ENCODE results near the genes TMEM54, RNF19B, AK2 and GJB3.

DNA sequence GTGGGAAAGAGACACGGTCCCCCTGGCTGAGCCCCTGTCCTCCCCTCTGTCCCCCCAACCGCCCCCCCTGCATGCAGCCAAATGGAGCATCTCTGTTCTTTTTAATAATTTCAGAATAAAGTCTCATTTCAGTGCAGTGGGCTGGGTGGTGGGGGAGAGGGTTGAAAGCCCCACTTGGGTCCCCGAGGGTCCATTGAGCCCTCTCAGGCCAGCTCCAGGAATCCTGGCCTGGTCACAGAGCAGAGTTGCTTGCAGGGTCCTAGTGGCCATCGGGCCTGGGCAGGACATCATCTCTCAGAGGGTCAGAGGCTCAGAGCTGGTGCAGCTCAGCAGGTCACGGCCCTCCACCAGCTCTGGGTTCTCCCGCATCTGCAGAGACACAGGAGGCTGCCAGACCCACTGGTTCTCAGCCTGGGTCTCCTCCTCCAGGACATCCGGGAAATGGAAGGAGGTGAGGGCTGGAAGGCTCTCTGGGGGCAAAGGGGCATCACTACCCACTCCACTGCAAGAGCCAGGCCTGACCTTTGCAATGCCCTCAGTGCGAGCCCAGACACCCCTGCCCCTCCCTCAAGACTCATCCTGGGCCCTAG, 6.6 kb downstream of the TMEM54 start:
- PRO-cap = no peak

GRCh38 chr1:32899927-32900387, 1.2 kb downstream of the TMEM54 start:
- PRO-cap = no peak

- PRO-cap = no peak
Observed at GRCh38 chr1:32900908-32901905, at the start of gene TMEM54. Gene TMEM54 (minus strand): TSS chr1:32901389.

- PRO-cap = bidirectional peak, plus-strand start at chr1:32964995, minus-strand start at chr1:32964803
Observed at GRCh38 chr1:32964457-32965292, at the start of gene RNF19B. Gene RNF19B (minus strand): TSS chr1:32964809.

GRCh38 chr1:32992983-32993581, 28.5 kb upstream of the RNF19B start:
- PRO-cap = no peak

DNA sequence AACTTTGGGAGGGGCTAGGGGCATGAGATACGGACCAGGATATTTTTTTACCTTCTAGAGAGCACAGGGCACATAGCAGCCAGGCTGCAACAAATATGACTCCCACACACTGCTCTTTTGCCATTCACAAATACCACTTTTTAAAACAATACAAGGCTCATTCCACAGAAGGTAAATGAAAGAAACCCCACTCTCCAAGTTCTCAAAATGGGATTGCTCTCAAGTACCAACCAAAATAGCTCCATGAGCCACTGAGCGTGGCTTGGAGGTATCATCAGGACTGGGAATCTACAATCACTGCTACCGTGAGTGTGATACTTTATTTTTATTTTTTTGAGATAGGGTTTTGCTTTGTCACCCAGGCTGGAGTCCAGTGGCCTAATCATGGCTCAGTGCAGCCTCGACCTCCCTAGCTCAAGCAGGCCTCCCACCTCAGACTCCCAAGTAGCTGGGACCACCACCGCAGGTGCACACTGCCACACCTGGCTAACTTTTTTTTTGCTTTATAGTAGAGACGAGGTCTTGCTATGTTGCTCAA, 19.2 kb downstream of the AK2 start:
- PRO-cap = no peak

DNA sequence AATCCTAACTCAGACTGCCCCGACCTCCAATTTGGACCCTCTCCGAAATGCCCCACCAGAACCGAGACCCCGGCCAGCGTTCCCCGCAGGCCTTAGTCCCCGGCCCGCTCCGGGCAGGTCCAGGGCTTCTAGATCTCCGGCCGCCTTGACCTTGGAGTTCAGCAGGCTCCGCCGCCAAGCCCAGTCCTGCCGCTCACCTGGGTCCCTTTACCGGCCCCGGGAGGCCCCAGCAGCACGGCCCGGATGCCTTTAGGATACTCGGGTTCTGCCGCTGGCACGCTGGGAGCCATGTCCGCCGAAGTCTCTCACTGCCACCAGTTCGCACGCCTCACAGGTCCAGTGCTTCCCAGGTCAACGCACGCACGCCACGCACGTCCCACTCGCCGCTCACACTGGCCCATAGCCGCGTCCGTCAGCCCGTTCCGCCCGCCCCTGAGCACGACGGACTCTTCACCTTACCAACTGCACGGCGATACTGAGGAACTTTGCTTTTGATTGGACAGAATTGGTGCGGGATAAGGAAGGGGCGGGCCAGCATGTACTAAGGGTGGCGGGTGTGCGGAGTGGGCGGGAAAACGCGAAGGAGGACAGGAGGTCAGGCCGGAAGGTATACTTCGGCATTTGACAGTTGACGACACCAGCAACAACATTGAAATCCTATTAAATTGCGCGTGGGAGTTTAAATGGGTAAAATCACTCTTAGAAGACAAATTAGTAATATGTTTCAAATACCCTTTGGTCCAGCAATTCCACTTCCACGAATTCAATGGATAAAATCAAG, at the start of gene AK2:
AK2 (minus strand) TSS at position 345 of the 781 bp plus-strand sequence.
- PRO-cap = bidirectional peak, plus-strand start at position 550 of the sequence, minus-strand start at position 304 of the sequence

DNA sequence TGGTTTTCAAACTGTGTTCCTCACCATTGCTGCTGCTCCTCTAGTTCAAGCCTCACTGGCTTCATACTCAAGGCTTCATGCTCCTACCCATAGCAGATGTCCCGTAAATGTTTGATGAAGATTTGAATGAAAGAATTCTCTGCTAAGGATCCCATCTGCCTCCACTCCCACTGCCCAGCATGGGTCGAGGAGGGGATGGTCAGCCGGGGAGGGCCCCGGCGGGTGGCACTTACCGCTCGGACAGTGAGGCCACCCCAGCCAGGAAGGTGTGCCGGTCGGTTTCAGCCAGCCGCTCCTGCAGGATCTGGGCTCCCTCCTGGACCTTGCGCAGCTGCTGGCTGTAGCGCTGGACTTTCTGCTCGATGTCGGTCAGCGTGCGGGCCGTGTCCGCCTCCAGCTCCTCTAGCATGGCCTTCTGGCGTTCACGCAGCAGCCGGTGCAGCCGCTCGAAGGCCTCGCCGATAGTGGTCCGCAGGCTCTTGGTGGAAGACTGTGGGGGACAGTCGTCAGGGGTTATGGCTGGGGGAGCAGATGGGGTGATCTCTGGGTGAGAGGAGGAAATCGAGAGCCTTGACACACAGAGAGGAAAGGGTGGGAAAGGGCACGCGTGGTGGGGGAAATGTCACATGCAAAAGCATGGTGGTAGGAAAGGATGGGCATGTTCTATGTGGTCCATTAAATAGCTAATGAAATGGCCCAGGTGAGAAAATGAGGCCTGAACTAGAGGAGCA, 22.2 kb downstream of the TRIM62 start:
- PRO-cap = no peak

- PRO-cap = no peak
Observed at GRCh38 chr1:33163359-33163840, 18.4 kb downstream of the TRIM62 start.

GRCh38 chr1:33220814-33221477, 35.3 kb upstream of the ZNF362 start:
- PRO-cap = no peak

DNA sequence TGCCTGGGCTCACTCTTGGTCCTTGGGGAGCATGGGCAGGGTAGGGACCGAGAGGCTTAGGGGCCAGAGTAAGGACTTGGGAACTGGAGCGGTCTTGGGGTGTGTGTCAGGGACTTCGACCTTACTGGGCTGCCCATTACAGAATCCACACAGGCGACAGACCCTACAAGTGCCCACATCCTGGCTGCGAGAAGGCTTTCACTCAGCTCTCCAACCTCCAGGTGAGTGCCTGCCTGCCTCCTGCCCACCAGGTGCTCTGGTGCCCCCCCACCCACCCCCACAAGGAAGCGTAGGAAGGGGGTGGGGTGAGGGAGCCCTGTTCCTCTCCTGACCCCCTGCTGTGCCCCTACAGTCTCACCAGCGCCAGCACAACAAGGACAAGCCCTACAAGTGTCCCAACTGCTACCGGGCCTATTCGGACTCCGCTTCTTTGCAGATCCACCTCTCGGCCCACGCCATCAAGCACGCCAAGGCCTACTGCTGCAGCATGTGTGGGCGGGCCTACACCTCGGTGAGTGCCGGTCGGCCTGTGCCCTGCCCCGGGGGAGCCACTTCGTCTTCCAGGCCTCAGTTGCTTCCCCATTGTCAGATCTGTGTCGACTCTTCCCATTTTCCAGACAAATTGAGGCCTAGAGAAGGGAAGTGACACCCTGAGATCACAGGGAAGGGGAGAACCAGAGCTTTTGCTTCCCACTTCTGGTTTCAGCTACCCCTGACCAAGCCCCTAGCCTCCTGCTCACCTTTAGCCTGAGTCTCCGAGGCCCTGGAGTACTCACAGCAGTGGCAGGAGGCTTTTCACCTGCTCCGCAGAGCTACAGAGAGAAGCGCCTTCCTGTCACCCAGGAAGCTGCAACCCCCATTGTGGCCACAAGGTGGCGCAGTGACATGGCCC, 25.9 kb downstream of the A3GALT2 start:
- PRO-cap = no peak

- PRO-cap = no peak
Observed at GRCh38 chr1:33337917-33338415, 17.1 kb upstream of the A3GALT2 start.

GRCh38 chr1:33348174-33348570, 27.3 kb upstream of the A3GALT2 start:
- PRO-cap = no peak

GRCh38 chr1:33470470-33471216, 1.8 kb upstream of the ZSCAN20 start:
- PRO-cap = no peak

- PRO-cap = no peak
Observed at GRCh38 chr1:34427321-34427782, 250.6 kb downstream of the C1orf94 start.

GRCh38 chr1:34684648-34685694, 69.9 kb upstream of the GJB5 start:
- PRO-cap = no peak

- PRO-cap = no peak
Observed at GRCh38 chr1:34781030-34781994, at the start of gene GJB3. Gene GJB3 (plus strand): TSS chr1:34781214.

- PRO-cap = no peak
Observed at GRCh38 chr1:34785395-34785655, 4.3 kb downstream of the GJB3 start.

- PRO-cap = no peak
Observed at GRCh38 chr1:34791795-34792130, 1.0 kb upstream of the GJA4 start.

DNA sequence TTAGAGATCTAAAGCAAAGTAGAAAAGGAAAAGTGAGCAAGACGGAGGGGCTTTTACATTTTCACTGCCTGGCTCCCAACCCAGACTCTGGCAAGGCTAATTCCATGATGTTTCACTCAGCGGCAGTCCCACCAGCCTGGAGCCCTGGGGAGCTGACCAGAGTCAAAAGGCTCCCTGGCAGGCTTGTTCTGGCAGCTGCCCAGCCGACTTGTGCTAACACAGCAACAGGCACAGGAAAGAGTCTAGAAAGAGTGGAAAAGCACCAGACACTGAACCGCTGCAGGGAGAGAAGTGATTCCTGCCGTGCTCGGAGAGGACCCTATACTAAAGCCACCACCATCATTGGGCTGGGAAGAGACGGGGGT, 8.1 kb downstream of the SMIM12 start:
- PRO-cap = no peak

All from ReNcell CX (cell line).